Cardiac ventricle fibroblast (primary cell): ENCODE measurements around a stretch of chr6.

- RAMPAGE, long total RNA, result no peak
These were observed 15.6 kb downstream of the ATG5 start for GRCh38 chr6:106309830-106310416.

- RAMPAGE, long total RNA, result no peak
These were observed 117.3 kb downstream of the RTN4IP1 start for GRCh38 chr6:106512040-106512383.

- RAMPAGE, long total RNA, result no peak
These were observed 99.2 kb downstream of the RTN4IP1 start for GRCh38 chr6:106529945-106530590.

DNA sequence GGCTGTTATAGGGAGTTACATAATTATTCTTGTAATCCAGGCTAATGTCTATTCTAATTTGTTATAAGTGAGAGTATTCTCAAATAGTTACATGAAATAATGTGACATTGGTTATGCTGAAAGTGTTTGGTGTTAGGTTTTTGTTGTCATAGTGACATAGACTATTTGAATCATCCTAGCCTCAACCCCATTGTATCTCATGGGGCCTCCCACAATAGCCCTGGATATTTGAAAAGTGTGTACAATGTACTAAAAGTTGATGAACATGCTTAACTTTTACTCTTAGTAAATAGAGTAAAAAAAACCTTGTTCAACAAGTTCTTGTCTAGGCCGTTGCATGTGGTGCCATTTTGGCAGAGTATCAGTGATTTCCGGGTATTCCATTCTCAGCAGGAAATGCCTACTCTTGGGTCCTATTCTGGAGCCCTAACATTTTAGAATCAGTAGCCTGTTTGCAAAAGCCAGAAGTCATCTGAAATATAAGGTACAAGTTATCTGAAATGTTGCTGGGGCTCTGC, 83.0 kb downstream of the RTN4IP1 start:
- RAMPAGE, long total RNA, result no peak

DNA sequence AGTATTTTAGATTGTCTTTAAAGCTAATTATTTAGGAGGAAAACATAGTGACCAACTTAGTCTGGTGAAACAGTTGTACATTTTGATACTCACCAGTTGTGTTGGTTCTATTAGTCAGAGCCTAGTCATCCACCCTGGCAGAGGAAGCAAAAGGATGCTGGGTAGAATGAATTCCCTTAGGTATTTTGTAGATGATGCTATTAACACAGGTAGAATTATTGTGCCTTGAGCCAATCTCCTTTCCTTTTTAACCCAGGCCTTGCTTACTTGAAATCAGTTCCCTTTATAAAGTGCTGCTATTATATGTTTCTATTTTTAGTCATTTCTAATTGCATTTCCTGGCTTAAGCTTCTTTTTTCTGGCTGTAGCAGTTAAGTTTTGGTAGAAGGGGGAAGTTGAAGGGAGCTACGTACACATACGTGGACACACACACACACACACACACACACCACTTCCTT, 82.5 kb downstream of the RTN4IP1 start:
- RAMPAGE, long total RNA, result no peak

DNA sequence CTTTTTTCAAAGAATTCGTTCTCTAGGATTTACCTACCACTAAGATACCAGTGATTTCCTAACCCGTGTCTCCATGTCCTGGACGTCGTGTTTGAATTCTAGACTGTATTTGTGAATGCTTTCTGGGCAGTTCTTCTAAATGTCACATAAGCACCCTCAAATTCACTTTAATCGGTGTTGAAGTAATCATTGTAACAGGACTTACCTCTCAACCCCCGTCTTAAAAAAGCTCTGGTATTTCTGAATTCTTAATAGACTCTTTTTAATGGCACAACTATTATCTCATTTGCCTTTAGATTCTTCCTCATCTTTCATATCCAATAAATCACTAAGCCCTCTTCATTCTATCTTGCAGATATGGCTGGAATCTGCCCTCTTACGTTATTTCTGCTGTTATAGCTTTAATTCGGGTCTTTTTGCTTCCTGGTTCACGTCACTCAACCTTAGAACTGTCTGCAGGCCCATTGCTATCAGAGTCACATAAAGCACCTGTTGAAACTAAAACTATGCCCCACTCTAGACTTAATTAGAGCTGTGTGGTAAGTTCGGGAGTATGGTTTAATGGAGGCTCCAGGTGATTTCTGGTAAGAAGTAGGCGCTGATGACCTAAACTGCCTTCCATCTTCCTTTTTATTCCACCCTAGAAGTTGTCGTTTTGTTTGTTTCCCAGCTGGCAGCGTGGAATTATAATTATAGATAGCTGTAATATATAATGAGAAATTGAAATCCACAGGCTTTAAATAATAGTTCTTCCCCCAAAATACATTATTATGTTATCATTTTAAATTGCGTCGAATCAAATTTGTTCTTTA, 950 bp downstream of the QRSL1 start:
- RAMPAGE, long total RNA, result no peak

DNA sequence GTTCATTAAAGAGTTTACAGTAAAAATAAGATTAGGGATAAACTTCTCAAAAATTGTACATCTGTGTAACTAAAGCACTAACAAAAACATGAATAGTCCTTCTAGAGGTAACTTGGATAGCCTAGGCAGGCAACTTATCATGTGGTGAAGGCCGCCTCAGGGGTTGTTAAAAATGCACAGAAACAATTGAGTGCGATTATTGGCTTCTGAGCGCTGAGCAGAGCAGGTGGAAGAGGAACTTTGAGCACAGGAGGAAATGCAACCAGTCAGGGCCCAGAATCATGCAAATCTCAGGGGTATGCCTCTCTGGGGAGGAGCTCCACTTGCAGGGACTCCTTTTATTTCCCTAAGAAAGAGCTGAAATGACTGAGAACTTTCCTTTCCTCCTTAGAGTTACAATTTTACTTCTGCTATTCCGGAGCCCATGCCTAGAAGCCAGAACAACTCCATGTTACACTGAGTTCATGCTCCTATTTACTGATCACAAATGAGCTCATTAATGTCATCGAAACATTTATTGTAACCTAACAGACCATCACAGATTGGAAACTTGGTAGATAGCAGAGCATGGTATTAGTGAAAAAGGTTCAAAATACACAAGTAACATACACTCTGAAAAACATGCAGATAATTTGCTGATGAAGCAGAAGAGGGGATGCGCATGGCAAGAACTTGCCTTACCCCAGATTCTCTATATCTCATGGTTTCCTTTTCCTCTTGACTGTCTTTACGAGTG, 37.4 kb downstream of the QRSL1 start:
- RAMPAGE, long total RNA, result no peak

DNA sequence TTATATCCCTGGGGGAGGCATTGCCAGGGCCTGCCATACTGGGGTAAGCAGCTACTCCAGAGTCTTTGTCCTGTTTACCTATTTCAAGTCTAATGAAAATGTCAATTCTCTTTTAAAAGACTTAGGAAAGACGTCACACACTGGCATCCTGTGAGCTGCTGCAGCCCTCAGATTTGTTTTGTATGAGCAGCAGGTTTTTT, 85.8 kb downstream of the QRSL1 start:
- RAMPAGE, long total RNA, result no peak

- RAMPAGE, long total RNA, result no peak
These were observed 167.8 kb downstream of the QRSL1 start for GRCh38 chr6:106797070-106797611.

DNA sequence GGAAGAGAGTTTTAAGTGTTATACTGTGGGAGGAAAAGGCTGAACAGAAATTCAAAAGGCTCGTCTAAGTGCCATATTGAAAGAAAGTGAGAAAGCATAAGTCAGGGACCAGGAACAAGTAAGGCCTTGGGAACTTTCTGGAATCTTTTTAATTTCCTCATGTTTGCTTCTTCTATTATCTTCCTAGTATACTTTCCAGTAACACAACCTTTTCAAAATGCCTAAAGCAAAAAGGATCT, 61.6 kb downstream of the CD24 start:
- RAMPAGE, long total RNA, result no peak

- RAMPAGE, long total RNA, result no peak
These were observed 3.6 kb upstream of the BEND3 start for GRCh38 chr6:107118879-107119434.

- RAMPAGE, long total RNA, result no peak
These were observed 37.3 kb upstream of the BEND3 start for GRCh38 chr6:107152484-107153122.

DNA sequence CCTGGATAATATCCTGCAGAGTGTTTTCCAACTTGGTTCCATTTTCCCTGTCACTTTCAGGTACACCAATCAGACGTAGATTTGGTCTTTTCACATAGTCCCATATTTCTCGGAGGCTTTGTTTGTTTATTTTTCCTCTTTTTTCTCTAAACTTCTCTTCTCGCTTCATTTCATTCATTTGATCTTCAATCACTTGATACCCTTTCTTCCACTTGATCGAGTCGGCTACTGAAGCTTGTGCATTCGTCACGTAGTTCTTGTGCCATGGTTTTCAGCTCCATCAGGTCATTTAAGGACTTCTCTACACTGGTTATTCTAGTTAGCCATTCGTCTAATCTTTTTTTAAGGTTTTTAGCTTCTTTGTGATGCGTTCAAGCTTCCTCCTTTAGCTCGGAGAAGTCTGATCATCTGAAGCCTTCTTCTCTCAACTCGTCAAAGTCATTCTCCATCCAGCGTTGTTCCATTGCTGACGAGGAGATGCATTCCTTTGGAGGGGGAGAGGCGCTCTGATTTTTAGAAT, 53.8 kb upstream of the BEND3 start:
- RAMPAGE, long total RNA, result no peak

DNA sequence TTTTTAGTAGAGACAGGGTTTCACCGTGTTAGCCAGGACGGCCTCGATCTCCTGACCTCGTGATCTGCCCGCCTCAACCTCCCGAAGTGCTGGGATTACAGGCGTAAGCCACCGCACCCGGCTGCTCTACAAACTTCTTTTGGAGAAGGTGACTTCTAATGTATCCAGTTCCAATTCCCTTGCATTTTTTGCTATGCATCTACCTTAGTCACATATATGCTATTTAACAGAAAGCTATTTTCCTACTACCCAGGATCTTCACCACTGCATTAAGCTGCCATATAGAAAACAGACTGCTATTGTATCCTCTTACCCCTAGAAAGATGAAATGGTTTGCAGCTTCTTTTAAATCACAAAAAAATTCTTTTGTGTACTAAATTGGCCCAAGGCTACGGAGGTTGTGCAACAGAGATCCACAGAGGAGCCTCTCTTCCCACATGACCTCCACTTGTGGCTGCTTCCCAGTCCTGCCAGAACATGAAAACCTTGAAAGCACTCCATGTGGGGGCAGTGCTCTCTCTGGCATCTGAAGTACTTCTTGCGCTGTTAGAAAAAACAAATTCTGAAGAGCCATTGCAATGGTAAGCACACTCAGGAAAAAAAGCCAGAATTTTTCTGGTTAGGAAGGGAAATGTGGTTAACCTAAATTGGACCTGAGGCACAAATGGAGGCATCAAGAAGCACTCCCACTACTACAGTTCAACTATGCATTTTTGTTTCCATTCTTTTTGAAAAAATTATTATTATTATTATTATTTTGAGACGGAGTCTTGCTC, 126.4 kb upstream of the BEND3 start:
- RAMPAGE, long total RNA, result no peak

GRCh38 chr6:107328994-107329580, 130.3 kb downstream of the PDSS2 start:
- RAMPAGE, long total RNA, result no peak

DNA sequence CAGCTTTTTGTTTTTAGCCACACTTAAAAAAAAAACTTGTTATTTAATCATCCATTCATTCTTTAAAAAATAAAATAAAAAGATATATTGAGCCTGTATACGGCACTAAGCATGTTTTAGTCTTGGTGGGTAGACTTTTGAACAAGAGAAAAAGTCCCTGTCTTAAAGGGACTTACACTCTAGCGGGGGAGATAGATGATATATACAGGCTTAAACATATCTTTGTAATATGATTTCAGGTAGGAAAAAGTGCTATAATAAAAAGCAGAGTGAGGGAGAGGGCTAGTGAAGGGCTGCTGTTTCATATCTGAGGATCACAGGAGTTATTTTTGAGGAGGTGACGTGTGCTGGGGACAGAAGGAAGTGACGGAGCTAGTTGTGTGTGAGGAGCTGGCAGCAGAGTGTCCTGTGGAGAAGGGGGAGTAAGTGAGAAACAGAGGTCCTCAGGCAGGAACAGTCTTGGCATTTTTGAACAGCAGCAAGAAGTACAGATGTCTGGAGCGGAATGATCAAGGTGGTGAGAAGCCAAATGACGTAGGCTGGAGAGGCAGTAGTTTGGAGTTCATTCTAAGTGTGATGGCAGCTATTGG, 52.1 kb downstream of the SOBP start:
- RAMPAGE, long total RNA, result no peak

GRCh38 chr6:107618796-107619155, 128.9 kb downstream of the SOBP start:
- RAMPAGE, long total RNA, result no peak

GRCh38 chr6:107674848-107675750, 149.0 kb downstream of the SCML4 start:
- RAMPAGE, long total RNA, result no peak

- RAMPAGE, long total RNA, result no peak
These were observed 743 bp upstream of the FOXO3 start for GRCh38 chr6:108559871-108560476.

DNA sequence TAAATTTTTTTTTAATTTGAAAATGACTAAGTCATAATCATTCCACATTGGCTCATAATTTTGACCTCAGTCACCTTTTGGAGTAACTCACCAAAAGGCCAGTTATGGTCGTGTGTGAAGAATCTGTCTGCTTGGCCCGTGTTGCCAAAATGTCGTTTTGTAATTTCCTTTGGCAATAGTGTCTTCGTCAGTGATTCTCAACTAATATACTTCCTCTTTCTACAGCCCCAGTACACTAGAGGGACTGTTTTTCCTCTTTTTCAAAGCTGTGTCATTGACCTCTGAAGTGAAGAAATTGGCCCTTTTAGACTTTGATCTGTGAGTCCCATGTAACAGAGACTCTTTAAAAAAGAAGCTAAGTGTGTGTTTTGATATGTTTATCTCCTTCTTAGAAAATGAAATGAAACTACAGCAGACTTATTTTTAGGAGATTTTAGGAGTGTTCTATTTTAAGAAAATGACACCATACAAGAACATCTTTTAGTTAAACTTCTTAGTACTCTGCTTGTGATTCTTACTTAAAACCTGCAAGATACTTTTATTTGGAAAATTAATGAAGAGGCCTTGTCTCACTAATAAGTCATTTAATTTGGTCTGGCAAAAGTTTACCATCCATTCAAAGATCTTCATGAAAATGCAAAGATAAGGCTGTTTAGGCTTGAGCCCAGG, 5.3 kb downstream of the FOXO3 start:
- RAMPAGE, long total RNA, result no peak